Psoas muscle (tissue), 2 donors: Measurements from ENCODE around the gene GLB1L3.

- PRO-cap, 2 experiments: no peak in any of the 2 experiments
Observed at GRCh38 chr11:130180529-130180844, 20.9 kb downstream of the ST14 start.

GRCh38 chr11:130190876-130191320 is 31.3 kb downstream of the ST14 start:
- PRO-cap, 2 experiments: no peak in any of the 2 experiments

GRCh38 chr11:130390395-130390892 is 38.0 kb downstream of the ADAMTS8 start:
- PRO-cap, 2 experiments: no peak in any of the 2 experiments

DNA sequence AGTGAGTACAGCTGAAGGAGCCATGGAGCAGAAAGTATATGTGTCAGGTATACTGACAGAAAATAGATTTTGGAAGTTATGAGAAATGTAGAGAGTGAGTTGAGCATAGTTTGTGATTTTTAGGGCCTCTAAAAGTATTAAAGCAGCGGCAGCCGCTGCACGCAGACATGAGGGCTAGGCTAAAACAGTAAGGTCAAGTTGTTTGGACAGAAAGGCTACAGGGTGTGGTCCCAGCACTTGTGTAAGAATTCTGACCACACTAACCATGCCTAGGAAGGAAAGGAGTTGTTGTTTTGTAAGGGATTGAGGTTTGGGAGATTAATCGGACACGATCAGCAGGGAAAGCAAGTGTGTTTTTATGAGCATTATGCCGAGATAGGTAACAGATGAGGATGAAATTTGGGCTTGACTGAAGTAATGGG is 117.9 kb downstream of the ADAMTS15 start:
- PRO-cap, 2 experiments: no peak in any of the 2 experiments

DNA sequence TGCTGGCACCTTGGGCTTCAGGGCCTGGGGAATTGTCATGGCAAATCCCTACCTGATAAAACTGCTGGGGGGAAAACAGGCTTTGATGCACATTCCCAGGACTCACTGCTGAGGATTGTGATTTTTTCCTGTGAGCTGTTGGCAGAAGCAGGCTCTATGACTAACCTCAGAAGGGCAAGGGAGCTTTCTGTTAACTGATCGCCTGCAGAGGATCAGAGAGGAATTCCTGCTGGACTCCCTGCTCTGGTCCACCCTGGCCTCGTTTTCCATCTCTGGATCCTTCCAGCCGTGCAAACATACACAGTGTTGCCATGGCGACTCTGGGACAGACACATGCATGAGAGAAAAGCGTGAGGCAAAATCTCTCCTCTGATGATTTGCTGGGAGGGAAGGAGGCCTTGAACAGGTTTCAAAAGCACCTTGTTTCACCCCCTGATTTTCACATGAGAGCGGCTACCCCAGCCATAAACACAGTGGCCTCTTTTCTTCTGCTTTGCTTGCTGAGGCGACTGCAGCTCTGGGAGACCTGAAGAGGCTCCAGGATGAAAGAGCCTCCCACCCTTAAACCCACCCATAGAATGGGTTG is 223.9 kb downstream of the ADAMTS15 start:
- PRO-cap, 2 experiments: no peak in any of the 2 experiments

DNA sequence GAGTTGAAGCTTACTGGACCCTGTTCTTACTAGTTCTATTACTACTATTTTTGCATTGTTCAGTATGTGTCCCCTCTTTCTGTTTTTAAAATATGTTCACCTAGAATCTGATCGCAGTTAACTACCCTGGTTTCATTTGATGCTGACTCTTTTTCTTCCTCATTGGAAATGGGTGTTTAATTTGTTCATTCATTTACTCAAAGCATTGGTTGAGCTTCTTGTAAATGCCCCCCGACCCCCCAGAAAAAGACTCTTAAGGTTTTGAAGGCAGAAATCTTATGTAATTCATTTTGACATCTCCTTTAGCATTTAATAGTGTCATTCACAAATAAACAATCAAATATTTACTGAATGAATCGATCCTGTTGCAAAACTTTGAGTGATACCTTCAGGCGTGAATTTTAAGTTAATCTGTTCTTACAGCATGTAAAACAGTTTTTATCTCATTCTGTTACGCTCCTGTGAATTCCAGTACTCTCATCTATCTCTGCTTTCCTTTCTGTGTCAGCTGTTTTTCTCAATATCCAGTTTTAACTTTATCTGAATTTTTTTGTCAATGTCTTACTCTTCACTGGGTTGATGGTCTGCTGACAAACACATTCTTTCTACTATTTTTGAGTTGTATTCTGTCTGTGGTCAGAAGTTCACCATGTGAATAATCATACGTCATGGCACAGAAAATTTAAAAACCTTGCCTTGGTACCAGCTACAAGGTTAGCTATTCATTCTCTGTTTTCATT is 27.0 kb downstream of the SNX19 start:
- PRO-cap, 2 experiments: no peak in any of the 2 experiments

DNA sequence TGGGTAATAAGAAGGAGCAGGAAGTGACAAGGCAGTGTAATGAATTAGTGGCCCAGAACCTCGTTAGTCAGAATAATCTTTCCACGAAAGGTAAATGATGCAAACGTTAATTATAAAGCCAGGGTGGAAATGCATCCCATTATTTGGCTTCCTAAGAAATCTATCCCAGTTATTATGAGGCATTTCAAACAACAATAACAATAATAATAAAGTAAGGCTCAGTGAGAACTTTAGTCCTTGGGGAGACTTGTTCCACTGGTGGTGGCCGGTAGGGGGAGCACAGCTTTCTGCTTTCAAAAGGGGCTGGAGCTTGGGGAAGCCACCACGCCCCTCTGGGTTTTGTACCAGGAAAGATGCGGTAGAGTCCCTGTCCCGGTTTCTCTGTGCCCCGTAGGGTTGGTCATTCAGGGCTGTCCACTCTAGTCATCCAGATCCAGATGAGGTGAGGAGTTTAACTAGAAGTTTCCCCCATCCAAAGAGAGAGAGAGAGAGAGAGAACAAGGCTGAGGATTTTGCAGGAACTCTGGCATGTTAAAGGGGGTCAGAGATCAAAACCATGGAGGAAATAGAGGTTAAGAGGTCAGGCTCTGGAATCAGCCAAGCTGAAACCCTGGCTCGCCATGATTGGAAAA is 298.4 kb downstream of the NTM start:
- PRO-cap, 2 experiments: no peak in any of the 2 experiments

GRCh38 chr11:132357676-132358309 is 987.4 kb downstream of the NTM start:
- PRO-cap, 2 experiments: no peak in any of the 2 experiments

- PRO-cap, 2 experiments: no peak in any of the 2 experiments
Observed at GRCh38 chr11:133047420-133047644, 485.0 kb downstream of the OPCML start.

GRCh38 chr11:133919411-133920325 is 37.1 kb downstream of the IGSF9B start:
- PRO-cap, 2 experiments: no peak in any of the 2 experiments

GRCh38 chr11:134124669-134126115 is 56.3 kb downstream of the JAM3 start:
- PRO-cap, 2 experiments: peak in 1 of 2 experiments; most common plus-strand start chr11:134125262 (in 1); most common minus-strand start chr11:134125239 (in 1)

GRCh38 chr11:134225315-134225981 is 977 bp downstream of the VPS26B start:
- PRO-cap, 2 experiments: peak in 2 of 2 experiments; most common minus-strand start chr11:134225454 (in 2)

- PRO-cap, 2 experiments: no peak in any of the 2 experiments
Observed at GRCh38 chr11:134275899-134277068, at the start of gene GLB1L3. Gene GLB1L3 (plus strand): TSS chr11:134276379.

- PRO-cap, 2 experiments: no peak in any of the 2 experiments
Observed at GRCh38 chr11:134277070-134277719, 1.0 kb downstream of the GLB1L3 start.

GRCh38 chr11:134466142-134466592 is 54.1 kb upstream of the B3GAT1 start:
- PRO-cap, 2 experiments: no peak in any of the 2 experiments

- PRO-cap, 2 experiments: no peak in any of the 2 experiments
Observed at GRCh38 chr11:134480117-134480948, 68.3 kb upstream of the B3GAT1 start.

GRCh38 chr11:135000205-135000404 is 588.1 kb upstream of the B3GAT1 start:
- PRO-cap, 2 experiments: no peak in any of the 2 experiments